ENCODE results near the genes MMP27, GRIA4 and ELMOD1.

DNA sequence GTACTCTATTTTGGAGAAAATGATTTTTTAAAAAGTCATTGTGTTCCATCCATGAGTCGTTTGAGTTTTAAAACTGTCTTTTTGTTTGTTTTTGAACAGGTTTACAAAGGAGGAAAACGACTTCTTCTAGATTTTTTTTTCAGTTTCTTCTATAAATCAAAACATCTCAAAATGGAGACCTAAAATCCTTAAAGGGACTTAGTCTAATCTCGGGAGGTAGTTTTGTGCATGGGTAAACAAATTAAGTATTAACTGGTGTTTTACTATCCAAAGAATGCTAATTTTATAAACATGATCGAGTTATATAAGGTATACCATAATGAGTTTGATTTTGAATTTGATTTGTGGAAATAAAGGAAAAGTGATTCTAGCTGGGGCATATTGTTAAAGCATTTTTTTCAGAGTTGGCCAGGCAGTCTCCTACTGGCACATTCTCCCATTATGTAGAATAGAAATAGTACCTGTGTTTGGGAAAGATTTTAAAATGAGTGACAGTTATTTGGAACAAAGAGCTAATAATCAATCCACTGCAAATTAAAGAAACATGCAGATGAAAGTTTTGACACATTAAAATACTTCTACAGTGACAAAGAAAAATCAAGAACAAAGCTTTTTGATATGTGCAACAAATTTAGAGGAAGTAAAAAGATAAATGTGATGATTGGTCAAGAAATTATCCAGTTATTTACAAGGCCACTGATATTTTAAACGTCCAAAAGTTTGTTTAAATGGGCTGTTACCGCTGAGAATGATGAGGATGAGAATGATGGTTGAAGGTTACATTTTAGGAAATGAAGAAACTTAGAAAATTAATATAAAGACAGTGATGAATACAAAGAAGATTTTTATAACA lies 4.7 kb downstream of the BIRC3 start:
- PRO-cap = no peak

DNA sequence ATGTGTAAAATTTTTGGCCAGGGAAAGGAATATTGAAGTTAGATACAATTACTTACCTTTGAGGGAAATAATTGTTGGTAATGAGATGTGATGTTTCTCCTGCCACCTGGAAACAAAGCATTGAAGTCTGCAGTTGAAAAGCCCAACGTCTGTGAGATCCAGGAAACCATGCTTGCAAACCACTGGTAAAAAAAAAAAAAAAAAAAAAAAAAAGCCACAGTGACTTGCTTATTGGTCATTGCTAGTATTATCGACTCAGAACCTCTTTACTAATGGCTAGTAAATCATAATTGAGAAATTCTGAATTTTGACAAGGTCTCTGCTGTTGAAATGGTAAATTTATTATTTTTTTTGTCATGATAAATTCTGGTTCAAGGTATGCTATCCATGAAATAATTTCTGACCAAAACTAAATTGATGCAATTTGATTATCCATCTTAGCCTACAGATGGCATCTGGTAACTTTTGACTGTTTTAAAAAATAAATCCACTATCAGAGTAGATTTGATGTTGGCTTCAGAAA lies 5.4 kb downstream of the BIRC3 start:
- PRO-cap = no peak

GRCh38 chr11:102347522-102348598 lies 846 bp downstream of the BIRC2 start:
- PRO-cap = bidirectional peak, plus-strand start at chr11:102347797, minus-strand start at chr11:102347807; unidirectional peak, minus-strand start at chr11:102348263

DNA sequence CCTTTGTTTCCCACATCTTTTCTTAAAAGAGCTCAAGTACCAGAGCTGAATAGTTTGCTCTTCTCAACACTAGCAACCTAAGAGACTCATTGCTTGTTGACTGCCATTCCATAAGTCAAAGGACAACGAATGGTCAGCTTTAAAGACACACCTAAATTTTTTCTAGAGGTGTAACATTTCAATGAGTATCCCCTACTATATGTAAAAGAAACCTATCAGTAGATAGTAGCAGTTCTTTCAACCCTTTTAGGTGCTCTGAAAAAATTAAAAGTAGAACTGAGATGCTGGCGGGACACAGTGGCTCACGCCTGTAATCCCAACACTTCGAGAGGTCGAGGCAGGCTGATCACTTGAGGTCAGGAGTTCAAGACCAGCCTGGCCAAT lies 34.0 kb downstream of the BIRC2 start:
- PRO-cap = no peak

GRCh38 chr11:102456471-102456877 lies 3.9 kb upstream of the TMEM123 start:
- PRO-cap = no peak

DNA sequence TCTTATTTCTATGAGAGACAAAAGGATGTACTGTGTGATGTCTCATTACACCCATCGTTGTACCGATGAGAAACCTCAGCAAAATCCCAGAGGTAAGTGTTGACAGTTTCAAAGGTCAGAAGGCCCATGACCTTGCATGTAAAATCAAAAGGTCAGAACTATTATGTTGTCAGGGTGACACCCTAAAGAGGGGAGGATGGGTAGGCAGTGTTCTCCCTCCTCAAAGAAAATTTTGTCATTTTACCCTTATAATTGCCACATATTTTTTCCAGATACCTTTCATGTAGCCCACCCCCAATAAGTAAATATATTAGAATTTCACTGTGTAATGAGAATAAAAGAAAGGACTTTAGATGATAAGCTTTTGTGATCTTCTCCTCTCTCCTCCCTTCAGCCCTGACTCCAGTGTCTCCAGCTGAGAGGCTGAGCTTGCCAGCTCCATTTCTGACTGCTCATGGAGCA lies 8.5 kb upstream of the TMEM123 start:
- PRO-cap = no peak

DNA sequence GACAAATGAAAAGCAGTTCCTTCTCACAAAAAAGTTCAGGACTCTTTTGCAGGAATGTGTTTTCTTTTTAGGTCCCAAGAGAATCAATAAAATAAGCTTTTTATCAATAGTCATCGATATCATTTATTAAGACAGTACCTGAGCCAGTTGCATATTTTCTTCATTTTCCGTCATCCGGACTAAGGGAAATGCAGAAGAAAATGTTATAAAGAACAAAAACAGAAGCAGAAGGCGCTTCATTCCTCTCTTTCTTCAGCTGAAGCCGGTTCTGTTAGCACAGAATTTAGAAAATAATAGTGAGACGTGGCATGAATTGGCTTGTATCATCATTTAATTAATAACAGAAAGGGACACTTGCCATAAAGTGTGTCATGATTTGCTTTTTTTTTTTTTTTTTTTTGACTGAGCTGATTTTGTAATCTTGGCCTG lies at the start of gene MMP27:
MMP27 (minus strand) TSS at position 295 of the 429 bp plus-strand sequence.
- PRO-cap = no peak

GRCh38 chr11:102792583-102792860 lies 5.4 kb downstream of the MMP1 start:
- PRO-cap = no peak

- PRO-cap = no peak
Measured at GRCh38 chr11:103169952-103170471, 60.8 kb downstream of the DYNC2H1 start.

GRCh38 chr11:104694451-104694819 lies 273.9 kb downstream of the CASP4 start:
- PRO-cap = no peak

DNA sequence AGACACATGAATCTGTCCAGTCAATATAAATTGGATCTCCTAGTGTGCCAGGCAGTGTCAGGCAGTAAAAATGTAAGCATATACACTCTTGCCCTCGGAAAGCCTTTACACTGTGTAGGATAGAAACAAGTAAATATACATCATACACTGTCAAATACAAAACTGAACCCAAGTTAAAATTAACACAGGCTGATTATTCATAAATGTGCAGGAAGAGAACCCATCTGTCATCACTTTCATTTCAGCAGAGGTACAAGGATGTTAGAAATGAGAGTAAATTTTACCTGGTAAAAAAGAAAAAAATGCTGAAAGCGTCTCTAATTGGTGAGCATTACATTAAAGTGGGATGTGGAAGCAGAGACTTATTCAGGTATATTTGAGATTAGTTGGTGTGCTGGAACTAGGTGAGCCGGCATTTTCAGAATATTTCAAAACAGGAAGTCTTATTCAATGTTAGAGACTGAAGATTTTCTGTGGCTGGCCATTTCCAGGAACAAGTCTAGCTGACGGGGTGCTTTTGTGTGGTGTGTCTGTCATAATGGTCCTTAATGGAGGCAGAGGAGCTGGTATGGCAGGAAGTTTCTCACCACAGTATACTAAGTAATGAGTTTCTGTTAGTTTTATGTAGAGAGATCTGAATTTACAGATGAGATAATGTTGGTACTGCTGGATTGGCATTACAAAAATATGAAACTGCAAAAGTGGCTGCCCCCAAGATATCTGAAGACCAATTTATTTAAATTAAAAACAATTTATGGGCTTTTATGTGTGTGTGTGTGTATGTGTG lies 262.7 kb downstream of the CASP4 start:
- PRO-cap = bidirectional peak, plus-strand start at position 491 of the sequence, minus-strand start at position 445 of the sequence

DNA sequence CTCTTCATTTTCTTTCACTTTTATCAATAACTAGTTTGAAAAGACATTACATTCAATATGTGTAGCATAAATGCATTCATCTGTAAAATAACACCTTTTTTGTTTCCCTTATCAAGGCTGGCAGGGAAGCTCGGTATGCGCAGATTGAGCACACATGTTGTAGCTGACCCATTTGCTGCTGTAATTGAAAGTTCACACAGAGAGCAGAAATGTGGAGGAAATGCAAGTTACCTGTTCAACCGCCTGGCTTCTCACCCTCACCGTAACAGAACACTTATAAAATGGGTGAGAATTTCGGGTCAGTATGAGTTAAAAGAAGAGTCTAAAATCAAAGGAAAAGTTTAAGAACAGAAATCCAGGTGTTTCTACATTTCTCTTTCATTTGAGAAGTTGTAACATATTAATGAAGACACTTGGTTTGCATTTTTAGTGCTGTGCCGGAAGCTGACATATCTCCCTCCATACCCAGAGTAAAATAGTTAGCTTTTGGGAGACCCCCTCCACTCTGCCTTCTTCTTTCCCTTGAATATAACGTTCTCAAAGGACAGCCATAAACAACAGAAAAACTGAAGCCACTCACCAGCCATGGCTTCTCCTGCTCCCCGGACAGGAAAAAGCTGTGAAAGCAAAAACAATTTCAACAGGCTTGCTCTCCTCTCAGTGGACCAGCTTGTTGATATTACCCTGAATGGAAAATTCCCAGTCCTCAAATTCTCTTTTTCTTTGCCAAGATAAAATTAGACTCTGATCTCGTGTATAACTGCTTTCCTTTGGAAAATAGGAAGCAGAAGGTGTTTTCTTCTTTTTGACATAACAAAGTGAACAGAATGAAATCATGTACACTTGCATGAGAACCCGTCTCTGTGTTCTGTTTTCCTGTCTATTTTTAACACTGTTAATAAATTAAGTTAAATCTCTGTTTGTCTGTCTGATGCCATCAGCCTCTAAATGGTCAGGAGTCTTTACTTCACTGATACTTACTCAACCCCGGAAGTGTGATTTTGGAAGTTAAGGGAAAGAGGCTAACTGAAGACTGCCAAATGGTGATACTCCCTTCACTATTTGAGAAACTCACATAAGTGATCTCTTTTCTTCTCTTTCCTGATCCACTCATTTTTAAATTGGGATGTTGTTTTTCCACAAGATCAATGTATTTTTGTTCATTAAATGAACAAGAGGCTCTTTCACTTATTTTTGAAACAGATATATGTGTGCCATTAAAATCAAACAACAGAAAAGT lies 70.1 kb downstream of the CASP4 start:
- PRO-cap = no peak

GRCh38 chr11:104907629-104908518 lies 60.5 kb downstream of the CASP4 start:
- PRO-cap = no peak

- PRO-cap = no peak
Measured at GRCh38 chr11:105033180-105033894, 1.6 kb downstream of the CASP1 start.

DNA sequence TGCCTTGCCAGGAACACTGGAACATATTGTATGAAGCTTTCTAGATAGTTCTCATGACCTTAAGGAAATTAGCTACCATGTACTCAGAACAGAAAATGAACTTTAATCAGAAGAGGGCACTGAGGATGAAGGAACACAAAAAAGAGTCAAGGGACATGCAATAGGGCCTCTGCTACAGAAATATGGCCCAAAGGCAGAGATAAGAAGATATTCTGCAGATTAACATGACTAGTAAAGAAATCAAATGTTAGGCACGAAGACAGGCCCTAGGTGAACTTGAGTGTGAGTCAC lies 1.1 kb downstream of the CARD16 start:
- PRO-cap = no peak

DNA sequence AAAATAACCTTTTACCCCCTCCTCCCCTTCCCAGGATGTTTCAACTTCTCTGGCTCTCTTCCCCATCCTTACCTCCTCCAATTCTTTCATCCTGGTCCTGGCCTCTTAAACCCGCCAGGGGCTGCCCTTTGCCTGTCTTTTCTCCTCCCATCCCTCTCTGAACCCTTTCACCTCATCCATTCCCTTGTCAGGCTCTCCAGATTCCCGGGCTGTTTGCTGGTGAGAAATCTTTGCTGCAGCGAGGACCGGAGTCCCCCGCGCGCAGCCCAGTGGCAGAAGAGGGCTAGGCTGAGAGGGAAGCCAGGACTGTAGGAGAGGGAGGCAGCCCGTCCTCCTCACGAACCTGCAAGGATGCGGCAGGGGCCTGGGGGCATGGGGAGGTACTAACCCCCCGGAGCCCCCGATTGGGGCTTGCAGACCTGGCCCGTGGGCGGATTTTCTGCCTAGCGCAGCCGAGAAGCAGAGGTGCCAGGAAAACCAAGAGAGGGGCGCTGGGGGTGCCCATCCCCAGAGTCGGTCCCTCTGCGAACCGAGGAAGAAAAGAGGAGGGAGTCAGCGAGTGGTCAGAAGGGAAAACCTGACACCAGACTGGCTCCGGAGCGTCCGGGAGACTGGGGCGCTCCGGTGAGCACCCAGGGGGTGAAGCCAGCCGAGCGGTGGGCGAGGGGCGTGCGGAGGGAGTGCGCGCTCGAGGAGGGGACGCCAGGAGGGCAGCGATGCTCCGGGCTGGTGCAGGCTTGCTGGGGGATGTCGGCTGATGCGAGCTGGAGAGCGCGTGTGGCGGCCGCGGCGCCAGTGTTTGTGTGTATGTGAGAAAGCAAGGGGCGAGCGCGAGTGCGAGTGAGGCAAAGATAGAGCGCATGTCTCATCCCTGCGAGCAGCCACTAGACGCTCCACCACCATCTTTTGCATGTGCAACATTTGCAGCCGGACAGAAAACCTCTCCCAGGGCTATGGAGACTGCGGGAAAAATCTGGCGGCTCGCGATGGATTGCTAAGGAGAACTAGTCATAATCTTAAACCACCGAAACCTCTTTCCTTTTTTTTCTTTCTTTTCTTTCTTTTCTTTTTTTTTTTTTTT lies at the start of gene GRIA4:
GRIA4 (plus strand) TSS at position 269 of the 1,081 bp plus-strand sequence.
- PRO-cap = no peak

DNA sequence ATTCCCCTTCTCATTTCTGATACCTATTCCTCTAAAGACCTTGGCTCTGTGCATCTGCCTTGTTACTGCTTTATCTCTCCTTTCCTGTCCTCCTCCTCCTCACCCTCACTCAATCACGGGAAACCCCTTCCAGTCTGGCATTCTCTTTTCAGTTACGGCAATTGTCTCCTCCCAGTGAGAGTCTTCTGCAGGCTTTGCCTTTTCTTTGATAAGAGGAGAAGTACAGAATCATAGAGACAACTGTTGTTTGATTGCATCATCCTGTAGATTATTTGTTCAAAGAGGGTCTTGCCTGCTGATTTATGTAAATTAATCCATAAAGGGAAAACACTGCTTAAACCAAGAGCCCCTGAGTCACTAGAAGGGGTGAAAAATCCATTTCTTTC lies 301.3 kb downstream of the AASDHPPT start:
- PRO-cap = no peak

DNA sequence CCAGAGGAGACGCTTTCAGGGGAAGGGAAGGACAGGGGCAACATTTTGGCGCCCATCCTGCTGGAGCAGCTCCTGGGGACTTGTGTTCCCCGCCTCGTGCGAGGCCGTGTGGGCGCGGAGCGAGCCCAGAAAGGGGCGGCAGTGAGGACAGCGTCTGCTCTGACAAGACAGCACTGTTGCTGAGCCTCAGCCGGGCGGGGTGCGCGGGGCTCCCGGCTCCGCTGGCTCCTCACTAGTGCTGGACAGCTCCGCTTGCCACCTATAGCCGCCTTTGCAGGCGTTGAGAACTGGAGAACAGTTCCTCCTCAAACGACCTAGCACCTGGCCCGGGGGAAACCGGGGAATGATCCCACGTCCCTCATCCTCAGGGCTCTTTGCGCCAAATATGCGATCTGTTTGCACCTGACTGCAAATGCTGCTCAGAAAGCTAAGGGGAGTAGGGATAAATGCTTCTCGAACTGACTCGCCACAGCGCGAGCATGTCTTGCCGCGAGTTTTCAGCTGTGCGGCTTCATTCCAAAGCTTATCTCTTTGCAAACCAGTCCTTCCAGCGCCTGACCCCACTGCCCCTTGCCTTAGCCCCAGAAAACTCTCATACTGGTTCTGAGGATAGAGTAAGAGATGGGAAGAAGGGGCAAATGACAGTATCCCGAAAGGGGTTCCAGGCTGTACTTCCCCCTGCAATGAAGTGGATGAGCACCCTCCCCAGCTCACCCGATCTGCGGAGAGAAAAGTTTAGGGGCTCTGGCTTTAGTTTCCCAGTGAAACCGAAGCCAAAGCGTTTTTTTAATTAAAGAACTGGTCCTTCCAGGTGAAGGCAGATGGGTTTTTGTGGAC lies 912 bp upstream of the GUCY1A2 start:
- PRO-cap = no peak

- PRO-cap = no peak
Measured at GRCh38 chr11:107590862-107591601, at the start of gene ELMOD1. Gene ELMOD1 (plus strand): TSS chr11:107591147.

DNA sequence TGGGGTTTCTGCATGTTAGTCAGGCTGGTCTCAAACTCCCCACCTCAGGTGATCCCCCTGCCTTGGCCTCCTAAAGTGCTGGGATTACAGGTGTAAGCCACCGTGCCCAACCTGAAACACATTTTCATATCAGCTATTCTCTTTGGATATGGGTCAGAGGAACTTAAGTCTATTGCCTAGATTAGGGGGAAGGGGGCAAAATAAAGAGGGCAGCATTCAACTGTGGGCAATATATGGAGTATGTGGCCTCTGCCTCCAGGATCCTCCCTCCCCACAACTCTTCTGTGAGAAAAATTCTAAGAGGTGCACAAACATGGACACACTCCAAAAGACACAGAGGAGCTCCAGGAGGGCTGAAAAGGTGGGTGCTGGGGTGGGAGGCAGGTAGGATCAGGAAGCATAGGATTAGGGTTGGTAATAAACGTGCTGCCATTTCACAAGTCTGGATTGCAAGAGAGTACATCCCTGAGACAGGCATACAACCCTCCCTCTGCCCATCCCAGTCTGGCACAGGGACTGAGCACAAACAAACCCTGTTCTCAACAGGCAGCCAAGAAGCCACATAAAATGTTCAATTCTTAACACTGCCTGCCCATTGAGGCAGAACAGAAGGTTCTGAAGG lies 18.6 kb downstream of the SLC35F2 start:
- PRO-cap = no peak